Mesenchymal stem cell of Wharton's jelly (primary cell): ENCODE results near the gene GRIK4.

- CAGE, long polyA plus RNA, result no peak
Measured at GRCh38 chr11:119375466-119375960, 6.0 kb downstream of the USP2 start.

GRCh38 chr11:119723662-119724371 lies 5.2 kb downstream of the NECTIN1 start:
- CAGE, long polyA plus RNA, result no peak

DNA sequence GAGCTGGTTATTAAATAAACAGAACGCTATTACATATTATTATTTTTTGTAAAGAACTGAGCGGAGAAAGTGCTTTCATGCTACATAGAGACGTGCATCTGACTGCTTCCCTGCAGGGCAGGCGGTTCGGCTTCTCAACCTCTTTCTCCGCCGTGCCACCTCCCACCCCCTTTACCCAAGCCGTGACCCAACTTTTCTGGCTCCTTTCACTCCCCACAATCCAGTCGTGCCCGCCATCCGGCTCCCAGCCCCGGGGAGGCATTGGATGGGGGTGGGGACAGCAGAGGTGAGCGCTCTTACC lies 875 bp downstream of the NECTIN1 start:
- CAGE, long polyA plus RNA, result no peak

DNA sequence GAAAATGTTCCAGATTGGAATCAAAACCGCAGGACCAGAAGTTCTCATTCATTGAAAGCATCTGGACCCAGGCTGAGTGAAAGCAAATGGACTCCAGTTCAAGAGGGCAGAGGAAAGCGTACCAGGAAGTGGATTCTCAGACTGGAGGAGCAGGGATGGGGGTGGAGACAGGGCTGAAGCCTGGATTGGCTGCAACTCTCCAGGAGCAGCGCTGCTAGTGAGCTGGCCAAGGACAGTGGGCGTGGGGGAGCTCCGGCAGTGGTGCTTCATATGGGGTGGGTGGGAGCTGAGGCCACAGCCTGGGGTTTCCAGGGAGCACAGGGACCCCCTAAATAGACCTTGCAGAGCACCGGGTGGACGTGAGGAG lies 103.6 kb upstream of the NECTIN1 start:
- CAGE, long polyA plus RNA, result no peak

- CAGE, long polyA plus RNA, result no peak
Measured at GRCh38 chr11:120120620-120121083, 17.3 kb downstream of the TRIM29 start.

DNA sequence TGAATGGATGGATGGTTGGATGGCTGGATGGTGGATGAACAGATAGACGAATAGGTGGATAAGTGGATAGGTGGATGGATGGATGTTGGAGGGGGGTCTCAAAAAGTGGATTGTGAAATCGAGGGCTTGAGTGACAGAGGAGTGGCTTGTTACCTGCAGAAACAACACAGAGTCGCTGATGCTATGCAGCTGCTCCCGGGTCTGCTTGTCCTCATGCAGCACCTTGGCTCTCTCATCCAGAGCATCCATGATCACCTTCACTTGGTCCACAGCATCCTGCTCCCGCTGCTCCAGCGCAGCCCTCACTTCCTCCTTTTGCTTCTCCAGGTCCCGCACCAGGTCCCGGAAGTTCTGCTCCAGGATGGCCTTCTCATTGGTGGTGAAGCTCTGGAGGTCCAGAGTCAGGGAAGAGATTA lies 10.7 kb downstream of the TRIM29 start:
- CAGE, long polyA plus RNA, result no peak

DNA sequence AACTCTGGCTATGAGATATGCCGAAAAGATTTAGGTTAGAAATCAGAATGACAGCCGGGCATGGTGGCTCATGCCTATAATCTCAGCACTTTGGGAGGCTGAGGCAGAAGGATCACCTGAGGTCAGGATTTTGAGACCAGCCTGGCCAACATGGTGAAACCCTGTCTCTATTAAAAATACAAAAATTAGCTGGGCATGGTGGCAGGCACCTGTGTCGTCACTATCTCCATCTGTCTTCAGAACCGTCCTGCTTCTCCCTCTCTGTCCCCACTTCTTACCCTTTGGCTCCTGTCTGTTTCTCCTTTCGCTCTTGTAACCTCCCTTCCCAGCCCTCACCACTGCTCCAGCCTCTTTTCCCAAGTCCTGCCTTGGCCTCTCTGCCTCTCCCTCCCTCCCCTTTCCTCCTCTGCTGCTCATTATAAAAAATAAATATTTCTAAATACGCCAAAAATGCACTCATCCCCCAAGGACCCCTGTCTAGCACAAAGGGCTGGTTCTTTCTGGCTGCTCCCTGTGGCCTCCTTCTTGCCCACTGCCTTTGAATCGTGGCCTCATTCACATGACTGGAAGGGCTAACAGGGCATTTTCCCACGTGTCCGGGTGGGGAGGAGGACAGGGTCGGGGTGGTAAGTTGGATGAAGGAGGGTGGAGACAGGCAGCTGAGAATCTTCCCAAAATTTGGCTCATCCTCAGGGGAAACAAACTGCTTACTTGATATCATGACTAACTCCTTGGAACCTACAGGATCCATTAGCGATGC lies 26.5 kb upstream of the OAF start:
- CAGE, long polyA plus RNA, result no peak

DNA sequence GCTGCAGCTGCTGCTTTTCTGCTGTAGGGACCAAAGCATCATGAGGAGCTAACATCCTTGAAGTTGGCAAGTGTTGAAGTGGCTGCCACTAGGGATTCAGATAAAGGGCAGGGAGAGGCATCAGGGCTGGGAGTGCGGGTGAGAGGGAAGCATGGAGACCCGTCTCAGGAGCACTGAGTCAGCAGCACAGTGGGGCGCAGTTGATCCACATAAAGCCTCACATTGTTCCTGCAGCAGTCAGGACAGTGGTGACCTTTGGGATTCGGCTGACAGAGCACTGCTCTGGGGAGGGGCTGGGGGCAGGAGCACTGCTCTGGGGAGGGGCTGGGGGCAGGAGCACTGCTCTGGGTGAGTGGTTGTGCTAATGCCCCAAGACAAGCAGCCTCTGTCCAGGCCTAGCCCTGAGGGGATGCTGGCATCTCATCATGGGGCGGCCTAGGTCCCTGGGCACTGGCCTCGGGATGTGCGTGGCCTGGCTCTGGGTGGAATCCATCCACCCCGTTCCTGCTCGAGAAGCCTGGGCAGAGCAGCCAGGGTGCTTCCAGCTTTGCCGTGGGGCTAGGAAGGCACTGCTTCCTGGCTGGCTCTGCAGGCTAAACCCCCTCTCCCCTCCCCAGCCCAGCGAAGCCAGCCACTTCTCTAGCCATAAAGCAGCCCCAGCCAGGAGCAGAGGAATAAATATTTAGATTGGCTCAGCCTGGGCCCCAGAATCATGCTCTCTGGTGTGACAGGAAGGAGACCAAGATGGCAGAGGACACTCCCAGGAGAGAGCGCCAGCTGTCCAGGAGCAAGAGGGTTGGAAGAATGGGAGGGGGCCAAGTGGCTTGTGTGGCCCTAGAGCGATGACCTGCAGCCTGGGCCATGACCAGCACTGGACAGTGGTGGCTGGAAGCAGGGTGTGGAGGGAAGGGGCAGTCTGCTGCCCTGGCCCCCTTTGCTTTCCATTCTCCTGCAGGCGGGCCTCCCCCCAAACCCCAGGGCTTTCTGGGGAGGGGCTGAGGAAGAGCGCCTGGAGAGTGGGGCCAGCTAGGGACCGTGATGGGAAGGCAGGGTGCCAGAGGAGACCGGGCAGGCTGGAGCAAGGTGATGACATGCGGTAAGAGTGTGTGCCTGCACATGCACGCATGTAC lies 7.4 kb downstream of the OAF start:
- CAGE, long polyA plus RNA, result no peak

DNA sequence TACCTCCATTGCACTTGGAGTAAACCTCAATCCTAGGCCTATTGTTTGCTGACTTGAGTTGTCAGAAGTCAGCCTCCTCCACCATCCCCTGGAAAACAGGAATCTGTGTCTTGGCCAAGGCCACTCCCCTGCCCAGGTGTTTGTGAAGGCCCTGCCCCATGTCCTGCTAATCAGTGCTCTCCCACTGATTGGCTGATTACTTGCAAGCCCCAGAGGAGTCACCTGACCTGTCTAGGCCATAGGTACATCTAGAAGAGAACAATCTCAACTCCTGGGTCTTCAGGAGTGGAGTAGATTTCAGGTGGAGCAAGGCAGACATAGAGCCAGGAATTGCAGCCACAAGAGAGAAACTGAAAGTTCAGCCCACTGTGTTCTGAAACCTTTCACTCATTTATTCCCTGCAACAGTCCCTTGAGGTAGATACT lies 10.3 kb downstream of the OAF start:
- CAGE, long polyA plus RNA, result no peak

- CAGE, long polyA plus RNA, result no peak
Measured at GRCh38 chr11:120224353-120224776, 13.5 kb downstream of the OAF start.

DNA sequence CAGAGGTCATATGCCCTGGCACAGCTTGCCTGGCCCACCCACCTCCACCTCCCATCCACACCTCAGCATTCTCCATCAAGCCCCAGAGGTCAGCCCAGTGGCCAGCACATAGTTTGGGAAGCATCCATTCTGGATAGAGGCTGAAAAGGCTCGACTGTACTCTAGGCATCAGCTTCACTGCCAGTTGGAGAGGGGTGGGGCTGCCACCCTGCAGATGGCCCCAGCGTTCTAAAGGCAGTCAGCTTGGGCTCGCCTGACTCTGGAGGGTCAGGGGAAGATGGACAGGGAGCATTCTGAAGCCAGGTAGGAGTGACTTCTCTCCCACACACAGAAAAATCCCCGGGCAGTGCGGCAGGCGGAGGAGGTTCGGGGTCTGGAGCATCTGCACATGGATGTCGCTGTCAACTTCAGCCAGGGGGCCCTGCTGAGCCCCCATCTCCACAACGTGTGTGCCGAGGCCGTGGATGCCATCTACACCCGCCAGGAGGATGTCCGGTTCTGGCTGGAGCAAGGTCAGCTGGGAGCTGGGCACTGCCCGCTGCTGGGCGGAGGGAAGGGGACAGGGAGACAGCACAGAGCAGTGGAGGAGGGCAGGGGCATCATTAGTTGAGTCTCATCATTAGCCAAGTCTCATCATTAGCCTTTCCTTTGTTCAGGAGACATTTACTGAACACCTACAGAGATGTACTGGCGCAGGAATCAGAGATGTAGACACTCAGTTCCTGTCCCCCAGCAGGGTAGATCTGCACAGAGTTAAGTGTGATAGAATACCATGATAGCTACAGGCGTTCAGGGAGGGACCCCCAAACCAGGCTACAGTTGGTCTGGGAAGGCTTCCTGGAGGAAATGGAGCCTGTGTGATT lies 13.2 kb upstream of the POU2F3 start:
- CAGE, long polyA plus RNA, result no peak

DNA sequence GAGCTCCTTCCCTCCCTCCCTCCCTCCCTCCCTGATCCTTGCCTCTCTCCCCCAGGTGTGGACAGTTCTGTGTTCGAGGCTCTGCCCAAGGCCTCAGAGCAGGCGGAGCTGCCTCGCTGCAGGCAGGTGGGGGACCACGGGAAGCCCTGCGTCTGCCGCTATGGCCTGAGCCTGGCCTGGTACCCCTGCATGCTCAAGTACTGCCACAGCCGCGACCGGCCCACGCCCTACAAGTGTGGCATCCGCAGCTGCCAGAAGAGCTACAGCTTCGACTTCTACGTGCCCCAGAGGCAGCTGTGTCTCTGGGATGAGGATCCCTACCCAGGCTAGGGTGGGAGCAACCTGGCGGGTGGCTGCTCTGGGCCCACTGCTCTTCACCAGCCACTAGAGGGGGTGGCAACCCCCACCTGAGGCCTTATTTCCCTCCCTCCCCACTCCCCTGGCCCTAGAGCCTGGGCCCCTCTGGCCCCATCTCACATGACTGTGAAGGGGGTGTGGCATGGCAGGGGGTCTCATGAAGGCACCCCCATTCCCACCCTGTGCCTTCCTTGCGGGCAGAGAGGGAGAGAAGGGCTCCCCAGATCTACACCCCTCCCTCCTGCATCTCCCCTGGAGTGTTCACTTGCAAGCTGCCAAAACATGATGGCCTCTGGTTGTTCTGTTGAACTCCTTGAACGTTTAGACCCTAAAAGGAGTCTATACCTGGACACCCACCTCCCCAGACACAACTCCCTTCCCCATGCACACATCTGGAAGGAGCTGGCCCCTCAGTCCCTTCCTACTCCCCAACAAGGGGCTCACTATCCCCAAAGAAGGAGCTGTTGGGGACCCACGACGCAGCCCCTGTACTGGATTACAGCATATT lies 10.9 kb upstream of the POU2F3 start:
- CAGE, long polyA plus RNA, result no peak

GRCh38 chr11:120325943-120326231 lies 788 bp downstream of the TLCD5 start:
- CAGE, long polyA plus RNA, result no peak

DNA sequence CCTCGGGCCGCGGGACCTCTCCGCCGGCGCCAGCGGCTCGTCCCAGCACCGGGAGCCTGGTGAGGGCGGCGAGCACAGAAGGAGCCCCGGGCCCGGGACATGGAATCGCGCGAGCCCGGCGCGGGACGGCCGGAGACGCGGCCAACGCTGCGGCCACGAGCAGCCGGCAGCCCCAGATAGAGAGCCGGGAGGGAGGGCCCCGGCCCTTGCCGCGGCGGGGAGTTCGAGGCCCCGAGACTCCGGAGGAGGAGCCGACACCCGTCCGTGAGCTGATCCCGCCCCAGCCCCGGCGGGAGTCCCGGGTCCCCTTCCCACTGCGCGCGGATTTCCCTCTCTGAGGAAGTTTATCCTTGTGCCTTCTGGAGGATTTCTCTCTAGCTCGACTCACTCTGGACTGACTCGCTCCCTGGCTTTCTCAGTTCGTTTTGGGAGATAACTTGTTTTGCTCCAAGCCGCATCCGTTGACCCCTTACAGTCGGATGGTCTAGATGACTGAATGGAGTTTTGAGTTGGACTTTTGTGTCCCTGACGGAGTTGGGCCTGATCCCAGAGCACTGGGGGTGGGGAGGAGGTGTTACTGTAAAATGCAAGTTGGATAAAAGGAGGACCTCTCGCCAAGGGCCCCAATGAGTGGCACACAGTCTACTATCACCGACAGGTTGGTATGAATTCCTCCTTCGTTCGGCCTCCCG lies 551 bp downstream of the ARHGEF12 start:
- CAGE, long polyA plus RNA, result no peak

- CAGE, long polyA plus RNA, result no peak
Measured at GRCh38 chr11:120383456-120383861, 47.2 kb downstream of the ARHGEF12 start.

GRCh38 chr11:120457120-120457587 lies 54.4 kb upstream of the GRIK4 start:
- CAGE, long polyA plus RNA, result no peak

GRCh38 chr11:120459146-120459589 lies 52.4 kb upstream of the GRIK4 start:
- CAGE, long polyA plus RNA, result no peak

DNA sequence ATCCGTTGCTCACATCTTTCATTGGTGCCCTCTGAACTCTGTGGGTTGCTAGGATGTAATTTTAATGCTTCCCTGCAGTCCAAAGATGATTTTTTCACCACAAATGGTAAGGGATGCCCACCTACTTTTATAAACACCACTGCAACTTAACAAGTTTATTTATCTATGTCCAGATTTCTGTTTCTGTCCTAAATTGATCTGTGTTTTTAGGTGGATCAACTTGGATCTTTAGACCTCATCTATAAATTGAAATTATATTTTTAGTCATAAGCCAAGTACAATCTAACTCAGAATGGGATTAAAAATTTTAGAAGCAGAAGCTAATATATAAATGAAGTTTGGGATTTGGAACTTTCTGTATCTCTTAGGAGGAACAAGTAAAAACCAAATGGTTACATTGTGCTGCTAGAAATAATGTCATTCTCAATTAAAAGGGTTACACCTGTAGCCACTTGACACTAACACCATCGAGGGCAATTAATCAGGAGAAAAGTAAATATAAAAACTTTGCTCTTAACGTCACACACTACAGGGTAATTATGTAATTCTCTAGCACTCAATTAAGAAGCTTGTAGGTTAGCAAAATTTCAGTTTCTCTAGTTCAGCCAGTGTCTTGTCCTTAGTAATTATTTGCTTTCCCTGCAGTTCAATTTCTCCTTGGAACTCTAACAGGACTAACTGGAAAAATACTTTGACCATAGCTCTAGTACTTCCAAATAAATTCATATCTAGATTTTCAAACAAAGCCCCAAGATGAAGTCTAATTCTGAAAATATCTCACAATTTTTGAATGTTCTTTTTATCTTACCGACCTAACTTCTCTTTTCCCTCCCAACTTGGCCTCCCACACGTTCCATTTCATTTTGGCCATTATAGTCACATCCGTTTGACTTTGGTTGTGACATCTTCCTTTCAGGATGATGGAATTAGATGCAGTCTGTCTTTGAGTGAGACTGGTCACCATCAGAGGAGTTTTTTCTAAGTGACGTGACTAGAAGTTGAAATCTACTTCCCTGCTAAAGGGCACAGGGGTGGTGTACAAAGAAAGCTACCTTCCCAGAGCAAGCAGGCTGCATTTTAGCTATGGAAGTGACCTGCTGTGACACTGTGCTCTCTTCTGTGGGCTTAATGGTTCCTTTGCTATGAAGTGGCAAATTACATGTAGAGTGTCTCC lies 24.5 kb upstream of the GRIK4 start:
- CAGE, long polyA plus RNA, result no peak

DNA sequence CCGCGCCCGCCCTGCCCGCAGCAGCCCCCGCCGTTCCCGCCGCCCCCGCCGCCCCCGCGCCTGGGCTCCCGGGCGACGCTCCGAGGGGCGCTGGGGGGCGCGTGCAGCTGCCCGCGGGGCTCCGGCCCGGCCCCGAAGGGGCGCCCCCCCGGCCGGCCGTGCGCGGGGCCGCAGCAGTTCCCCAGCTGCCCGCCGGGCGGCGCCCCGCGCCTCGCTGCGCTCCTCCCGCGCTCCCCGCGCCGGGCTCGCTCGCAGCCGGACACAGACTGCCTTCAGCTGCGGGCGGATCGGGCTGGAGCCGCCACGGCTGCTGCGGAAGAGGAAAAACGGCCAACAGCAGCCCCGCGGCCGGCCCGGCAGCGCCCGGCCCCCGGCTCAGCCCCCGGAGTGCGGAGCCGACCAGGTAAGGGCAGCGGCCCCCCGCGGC lies at the start of gene GRIK4:
Gene GRIK4, plus strand, starts transcription at position 264 of the 427 bp plus-strand sequence.
- CAGE, long polyA plus RNA, result no peak

DNA sequence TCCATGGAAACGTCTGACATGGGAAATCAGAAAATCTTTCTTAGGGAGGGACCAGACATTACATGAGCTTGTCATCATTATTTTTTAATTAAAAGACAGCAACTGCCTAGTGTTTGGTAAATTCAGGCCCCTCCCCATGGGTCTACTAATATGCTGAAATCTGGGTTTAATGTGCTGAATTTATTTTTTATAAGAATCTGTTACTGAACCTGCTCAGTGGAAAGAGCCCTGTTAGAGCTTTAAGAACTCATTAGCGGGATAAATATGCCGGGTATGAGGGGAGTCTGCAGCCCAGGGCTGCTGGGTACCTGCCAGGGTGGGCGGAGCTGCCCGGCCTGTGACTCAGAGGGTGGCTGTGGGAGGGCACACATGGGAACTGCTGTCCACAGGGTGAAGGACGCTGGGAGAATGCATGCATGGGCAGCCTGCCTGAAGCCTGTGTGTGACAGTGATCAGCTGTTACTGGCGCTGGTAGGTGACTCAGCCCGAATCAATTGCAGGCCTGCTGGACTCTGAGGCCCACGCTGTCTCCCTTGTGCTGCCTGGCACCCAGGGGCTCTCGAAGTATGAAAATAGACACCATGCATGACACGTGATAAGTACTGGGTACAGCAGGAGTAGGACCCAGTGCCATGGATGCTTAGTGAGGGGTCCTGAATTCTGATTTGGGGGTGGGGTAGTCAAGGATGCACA lies 36.2 kb downstream of the GRIK4 start:
- CAGE, long polyA plus RNA, result no peak